ENCODE results near the genes TTN and UBE2E3.

- RRBS: no CpG with 5 or more reads among the region's 6 CpGs
Observed at GRCh38 chr2:178756084-178756445, 51.2 kb downstream of the TTN start.

DNA sequence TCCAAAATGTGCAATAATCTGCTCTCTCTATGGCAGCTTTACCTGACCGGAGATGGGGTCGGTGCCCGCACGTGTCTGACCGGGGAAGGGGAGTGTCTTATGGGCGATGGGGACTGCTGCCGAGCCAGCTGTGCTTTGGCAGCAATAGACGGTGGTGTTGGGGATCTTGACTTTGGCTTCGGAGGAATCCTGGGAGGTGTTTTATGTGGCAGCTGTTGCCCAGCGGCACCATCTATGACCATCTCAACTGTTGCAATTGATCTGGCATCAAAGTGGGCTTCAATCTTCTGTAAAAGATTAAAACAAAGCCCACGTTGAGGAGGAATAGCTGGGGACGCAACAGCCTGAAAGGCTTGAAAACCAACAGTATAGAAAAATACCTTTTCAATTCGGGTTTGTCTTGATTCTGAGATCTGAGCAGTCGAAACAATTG lies 7.8 kb downstream of the TTN start:
- RRBS: no CpG with 5 or more reads among the region's 14 CpGs

DNA sequence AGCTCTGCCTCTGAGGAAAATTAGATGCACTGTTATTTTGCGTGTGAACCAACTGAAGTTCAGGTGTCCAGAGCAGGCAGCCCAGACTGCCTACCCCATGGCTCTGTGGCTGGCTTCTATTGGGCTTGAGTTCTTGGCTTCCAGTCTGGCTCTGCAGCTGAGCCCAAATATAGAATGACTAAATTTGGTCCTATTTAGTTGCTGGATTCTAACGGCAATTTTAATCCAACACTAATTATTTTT lies 3.2 kb downstream of the TTN start:
- RRBS: no CpG with 5 or more reads among the region's 2 CpGs

GRCh38 chr2:178807011-178808089 lies at the start of gene TTN:
Gene TTN (minus strand): TSS chr2:178807423.
- RRBS: no CpG with 5 or more reads among the region's 10 CpGs

GRCh38 chr2:178863678-178864323 lies 56.6 kb upstream of the TTN start:
- RRBS: no CpG with 5 or more reads among the region's 9 CpGs

DNA sequence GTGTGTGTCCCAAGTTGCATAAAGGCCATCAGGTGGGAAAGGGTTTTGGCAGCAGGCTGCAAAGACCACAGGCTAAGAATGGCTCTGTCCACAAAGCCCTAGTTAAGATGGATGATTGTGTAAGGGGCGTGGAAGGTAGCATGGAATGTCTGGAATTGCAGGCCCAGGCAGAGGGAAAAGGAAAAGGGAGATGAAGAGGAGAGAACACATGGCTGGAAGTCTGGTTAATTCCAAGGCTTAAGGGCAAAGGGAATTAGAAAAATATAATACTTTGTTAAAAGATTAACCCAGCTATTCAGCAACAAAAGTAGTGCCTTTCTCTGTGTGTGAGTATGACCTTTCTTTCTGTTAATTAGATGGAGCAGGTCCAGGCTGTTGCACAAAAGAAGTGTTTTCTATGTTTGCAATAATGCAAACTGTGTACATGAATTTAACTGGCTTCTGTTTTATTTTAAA lies 8.7 kb upstream of the CCDC141 start:
- RRBS: no CpG with 5 or more reads among the region's 1 CpG

DNA sequence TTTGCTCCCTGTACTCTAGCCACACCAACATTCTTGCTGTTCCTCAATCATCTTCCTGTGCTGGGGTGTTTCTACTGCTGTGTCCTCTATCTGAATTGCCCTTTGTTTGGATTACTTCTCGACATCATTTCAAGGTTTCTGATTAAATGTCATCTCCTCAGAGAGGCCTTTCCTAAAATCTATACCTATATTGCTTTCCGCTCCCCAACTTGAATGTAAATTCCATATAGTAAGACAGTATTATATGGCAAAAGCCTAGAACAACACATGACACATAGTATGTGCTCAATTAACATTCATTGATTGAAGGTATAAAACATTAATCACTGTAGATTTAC lies 77.2 kb upstream of the CCDC141 start:
- RRBS: no CpG with 5 or more reads among the region's 2 CpGs

GRCh38 chr2:179580243-179580955 lies 281.0 kb downstream of the ZNF385B start:
- RRBS: no CpG with 5 or more reads among the region's 5 CpGs

DNA sequence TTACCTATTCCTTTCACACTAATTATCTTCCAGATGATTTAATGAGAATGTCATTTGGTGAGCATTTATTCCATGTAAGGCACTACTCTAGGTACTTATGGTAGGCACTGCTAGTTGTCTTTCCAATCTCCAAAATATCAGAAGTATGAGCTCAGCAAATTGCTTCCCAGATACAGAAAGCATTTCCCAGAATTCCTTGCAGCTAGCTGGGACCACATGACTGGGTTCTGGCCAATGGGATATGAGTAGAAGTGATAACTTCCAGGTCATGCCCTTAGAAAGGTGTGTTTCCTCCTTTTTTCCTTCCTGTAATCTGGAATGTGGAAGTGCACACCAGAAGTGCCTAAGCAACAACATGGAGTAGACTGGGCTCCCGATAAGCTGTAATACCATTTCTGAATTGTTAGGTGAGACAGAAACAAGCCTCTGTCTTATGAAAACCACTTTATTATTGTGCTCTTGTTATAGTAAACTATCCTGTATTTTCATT lies 279.8 kb downstream of the ZNF385B start:
- RRBS: no CpG with 5 or more reads among the region's 1 CpG

GRCh38 chr2:180839636-180839835 lies 140.9 kb upstream of the UBE2E3 start:
- RRBS: no CpG with 5 or more reads among the region's 4 CpGs

GRCh38 chr2:180979908-180981034 lies at the start of gene UBE2E3:
Gene UBE2E3 (plus strand): TSS chr2:180980605.
- RRBS: 2% methylated on average over 64 of the region's 132 CpGs

GRCh38 chr2:181016670-181017175 lies 36.3 kb downstream of the UBE2E3 start:
- RRBS: no CpG with 5 or more reads among the region's 2 CpGs

DNA sequence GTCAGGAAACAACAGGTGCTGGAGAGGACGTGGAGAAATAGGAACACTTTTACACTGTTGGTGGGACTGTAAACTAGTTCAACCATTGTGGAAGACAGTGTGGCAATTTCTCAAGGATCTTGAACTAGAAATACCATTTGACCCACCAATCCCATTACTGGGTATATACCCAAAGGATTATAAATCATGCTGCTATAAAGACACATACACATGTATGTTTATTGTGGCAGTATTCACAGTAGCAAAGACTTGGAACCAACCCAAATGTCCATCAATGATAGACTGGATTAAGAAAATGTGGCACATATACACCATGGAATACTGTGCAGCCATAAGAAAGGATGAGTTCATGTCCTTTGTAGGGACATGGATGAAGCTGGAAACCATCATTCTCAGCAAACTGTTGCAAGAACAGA lies 53.6 kb downstream of the UBE2E3 start:
- RRBS: no CpG with 5 or more reads among the region's 1 CpG

GRCh38 chr2:181124517-181124935 lies 144.1 kb downstream of the UBE2E3 start:
- RRBS: no CpG with 5 or more reads among the region's 3 CpGs

DNA sequence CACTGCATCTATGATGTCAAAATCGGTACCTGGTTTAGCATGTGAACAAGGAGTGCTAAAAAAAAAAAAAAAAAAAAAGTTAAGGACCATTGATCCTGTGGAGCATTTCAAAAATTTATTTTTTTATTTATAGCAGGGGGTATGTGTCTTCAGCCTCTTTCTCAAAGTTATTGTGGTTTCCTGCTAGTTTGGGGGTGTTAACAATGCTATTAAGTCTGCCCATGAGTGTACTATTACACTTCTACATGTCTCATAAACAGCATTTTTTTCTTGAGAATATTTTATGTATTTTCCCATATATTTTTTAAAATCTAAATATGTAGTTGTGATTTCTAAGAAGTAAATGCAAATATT lies 63.0 kb upstream of the ITGA4 start:
- RRBS: no CpG with 5 or more reads among the region's 1 CpG

DNA sequence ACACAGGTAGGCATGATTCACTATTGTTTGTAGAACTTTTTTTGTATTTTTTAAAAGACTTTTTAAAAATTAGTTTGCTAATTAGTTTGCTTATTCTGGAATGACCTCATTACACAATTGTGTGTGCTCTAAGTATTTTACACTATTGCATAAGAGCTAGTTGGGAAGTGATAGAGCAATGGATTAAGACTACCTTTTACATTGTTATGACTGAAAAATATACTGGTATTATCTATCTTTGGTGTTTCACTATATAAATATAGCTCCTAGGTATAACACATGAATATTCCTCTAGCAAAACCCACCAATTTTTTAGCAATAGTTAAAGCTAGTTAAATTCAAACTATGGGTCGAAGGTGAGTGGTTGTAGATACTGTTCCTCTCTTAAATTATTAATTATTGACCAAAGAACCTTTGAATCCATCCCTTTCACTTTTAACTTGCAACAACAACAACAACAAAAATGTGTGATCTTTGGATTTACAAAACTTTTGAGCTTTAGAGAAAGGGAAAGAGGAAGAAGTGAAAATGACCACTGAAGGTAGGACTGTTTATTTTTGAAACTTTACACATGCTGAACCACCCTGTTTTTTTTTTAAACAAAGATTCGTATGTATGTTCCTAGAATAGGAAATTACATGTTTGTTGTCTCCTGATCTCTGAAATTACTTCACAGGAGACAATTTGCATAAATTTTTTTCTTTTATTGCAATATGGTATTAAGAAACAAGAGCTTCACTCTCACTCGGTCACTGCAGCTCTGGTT lies 18.7 kb downstream of the ITPRID2 start:
- RRBS: no CpG with 5 or more reads among the region's 3 CpGs

- RRBS: no CpG with 5 or more reads among the region's 10 CpGs
Observed at GRCh38 chr2:182522126-182522990, 95.5 kb upstream of the PDE1A start.

DNA sequence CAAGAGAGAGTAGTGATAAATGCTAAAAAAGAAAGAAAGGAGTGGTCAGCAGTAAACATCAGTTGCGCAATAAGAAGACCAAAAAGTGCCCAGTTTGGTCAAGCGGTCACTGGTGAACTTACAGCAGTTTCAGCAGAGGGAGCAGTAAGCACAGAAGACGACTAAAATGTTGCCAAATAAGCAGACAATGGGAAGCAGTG lies 45.8 kb downstream of the DNAJC10 start:
- RRBS: no CpG with 5 or more reads among the region's 3 CpGs

- RRBS: no CpG with 5 or more reads among the region's 6 CpGs
Observed at GRCh38 chr2:182930224-182931219, 64.1 kb upstream of the FRZB start.

DNA sequence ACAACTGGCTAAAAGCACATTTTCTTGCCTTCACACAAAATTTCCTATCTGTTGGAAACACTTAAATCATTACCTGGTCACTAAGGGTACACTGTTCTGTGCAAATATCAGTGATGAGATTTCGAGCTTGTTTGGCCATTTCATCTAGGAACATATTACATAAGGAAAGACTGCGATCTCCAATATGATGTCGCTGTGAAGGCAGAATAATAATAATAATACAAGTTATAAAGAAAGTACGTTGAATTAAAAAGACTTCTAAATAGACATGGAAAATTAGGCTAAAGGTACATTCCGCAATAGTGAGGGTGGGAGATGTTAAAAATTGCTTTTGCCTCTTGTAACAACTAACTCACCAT lies 76.2 kb downstream of the NCKAP1 start:
- RRBS: no CpG with 5 or more reads among the region's 5 CpGs